Cardiac atrium fibroblast (primary cell): ENCODE measurements around the gene ITGB2.

DNA sequence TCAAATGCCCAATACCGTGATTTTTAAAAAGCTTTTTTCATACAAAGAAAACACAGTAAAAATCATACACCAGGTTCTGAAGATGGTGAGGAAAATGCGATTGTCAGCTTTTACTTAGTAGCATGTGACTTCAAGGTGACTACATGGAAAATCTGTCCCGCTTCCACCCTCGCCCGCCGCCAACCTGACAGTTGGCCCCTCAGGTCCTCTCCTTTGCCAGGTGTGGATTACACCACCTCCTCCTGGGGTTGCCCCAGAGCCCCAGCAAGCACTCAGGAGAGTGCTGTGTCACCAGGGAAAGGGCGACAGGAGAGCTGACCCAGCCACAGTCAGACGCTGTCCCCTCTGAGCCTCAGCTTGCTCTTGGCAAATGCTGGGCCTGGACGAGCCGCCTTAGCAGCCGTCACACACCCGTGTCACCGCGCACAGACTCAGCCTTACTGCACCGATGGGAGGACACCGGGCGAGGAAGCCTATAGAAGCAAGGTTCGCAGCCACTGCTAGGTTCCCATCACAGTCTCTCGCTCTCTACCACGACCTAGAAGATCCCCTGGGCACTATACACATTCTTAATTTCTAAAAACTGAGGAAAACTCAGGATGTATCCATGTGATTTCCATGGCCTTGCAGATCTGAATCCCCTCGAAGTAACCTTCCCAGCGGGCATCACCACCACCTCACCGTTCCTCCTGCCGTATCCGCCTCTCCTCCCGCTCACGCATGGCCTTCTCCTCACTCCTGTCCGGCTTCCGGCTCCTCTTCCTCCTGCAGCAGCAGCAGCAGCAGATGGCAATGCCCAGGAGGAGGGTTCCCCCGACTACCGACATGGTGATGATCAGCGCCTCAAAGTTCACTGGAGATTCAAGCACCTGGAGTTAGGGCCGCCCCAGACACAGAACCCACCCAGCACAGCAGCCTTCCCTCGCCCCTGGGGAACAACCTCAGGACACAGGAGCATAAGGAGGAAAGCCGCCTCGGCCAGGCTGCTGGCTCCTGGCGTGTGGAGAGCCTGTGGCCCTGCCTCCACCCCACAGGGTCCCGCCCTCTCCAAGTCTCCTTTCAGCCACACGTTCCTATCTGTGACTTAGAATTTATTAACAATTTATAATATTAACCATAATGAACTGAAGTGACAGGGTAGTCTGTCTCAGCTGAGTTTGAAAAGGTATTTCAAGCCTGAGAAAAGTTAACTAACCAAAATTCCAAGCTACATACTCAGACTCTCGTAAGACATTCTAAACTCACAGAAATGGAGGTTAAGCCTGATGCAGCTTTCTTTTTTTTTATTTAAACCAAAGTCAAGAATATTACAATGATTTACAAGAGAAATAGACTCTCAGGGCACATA, 17.5 kb downstream of the PTTG1IP start:
- RAMPAGE, long total RNA: no peak

DNA sequence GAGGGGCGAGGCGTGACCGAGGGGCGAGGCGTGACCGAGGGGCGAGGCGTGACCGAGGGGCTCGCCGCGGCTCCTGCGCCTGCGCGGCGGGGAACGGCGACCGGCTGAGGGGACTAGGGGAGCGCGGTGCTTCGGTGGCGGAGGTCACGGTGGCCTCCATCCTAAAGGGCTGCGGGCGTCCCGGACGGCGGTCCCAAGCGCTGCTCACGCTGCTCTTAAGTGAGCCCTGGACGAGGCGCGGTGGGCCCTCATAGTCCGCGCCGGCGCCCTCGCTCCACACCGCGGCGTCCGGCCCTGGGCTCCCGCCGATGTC, 421 bp upstream of the PTTG1IP start:
- RAMPAGE, long total RNA: no peak

DNA sequence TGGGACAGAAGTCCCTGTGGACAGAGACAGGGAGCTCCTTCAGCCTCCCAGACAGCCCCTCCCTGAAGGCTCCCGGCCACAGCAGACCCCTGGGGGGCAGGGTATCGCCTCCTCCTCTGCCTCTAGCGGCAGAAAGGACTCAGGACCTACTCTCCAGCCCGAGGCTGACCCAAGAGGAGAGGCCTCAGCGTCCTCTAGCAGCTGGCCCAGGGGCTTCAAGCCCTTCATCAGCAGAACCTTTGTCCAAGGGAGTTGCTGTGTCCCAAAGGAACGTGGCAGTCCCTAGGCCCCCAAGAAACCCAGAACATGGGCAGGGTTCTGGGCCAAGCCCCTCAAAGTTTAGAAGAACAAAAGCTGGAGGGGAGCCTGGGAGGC, 13.5 kb downstream of the ITGB2 start:
- RAMPAGE, long total RNA: no peak

DNA sequence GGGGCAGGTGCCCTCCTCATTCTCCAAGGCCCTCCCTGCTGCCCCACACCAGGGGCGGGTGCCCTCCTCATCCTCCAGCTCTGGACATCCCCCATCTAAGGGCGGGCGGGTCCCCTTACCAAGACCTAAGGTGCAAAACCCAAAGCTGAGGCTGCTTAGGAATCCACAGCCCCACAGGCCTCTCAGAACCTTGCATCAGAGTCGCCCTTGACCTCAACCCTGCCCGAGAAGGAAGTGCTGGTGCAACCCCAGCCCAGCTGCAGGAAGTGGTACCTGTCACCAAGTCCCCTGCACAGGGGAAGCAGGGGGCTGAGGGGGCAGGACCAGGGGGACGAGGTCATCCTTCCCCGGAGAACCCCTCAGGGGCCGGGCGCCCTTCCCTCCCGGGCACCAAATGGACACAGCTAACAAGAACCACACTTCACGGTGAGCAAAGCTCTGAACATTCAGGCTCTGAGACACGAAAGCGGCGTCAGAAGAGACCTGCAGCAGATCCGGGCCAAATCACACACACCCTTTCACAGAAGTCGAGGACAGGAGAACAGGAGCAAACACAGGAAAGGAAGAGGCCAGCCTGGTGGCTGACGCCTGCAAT, 6.5 kb downstream of the ITGB2 start:
- RAMPAGE, long total RNA: no peak

- RAMPAGE, long total RNA: no peak
Measured at GRCh38 chr21:44920809-44921415, at the start of gene ITGB2. Gene ITGB2, minus strand, starts transcription at chr21:44920899.

GRCh38 chr21:44931029-44931873, 8.6 kb upstream of the SLX9 start:
- RAMPAGE, long total RNA: no peak

GRCh38 chr21:45004398-45004951, 64.6 kb downstream of the SLX9 start:
- RAMPAGE, long total RNA: no peak

DNA sequence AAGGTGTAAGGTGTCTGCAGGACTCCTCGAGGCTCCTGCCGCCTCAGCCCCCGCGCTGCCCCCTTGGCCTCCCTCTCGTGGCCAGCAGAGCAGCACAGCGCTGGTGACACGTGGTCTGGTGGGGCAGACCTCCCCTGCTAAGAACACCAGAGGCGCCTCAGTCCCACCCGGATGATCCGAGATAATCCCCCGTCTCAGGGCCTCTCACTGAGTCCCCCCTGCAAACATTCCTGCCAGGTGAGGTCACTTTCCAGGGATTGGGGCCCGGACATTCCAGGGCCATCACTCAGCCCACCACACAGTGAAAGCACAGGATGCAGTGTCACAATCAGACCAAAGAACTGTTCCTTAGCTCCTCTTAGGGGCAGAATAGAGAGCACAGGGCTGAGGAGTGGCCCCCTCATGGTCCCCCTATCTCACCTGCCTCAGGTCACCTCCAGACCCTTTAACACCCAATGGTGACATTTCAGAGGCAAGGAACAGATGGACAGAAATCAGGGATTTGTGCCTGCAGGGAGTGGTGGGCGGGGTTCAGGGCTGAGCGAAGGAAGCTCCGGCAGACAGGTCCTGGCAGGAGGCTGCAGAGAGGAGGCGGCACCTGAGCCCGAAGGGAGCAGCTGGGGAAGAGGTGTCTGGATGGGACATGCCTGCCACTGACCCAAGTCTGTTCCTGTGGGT, 62.0 kb upstream of the ADARB1 start:
- RAMPAGE, long total RNA: no peak

DNA sequence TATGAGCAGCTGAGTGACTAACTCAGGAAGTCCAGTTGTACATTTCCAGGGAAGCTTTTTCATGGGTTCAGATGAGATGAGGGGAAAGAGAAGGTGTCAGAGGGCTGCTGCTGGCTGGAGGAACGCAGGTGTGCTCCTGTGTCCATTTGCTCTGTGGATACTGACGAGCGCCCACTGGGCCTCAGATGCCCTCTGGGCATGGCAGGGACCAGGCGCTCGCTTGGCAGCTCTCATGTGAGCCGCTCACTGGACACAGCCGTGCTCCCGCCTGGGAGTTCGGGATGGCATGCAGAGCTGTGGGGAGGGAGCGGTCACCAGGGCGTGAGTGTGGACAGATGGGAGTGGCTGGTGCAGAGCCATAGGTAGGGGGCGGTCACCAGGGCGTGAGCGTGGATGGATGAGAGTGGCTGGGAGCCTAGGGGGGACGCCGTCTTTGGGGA, 55.0 kb downstream of the ADARB1 start:
- RAMPAGE, long total RNA: no peak

GRCh38 chr21:45175447-45176553, 101.4 kb downstream of the ADARB1 start:
- RAMPAGE, long total RNA: no peak

- RAMPAGE, long total RNA: no peak
Measured at GRCh38 chr21:45209144-45209398, 78.6 kb downstream of the POFUT2 start.

DNA sequence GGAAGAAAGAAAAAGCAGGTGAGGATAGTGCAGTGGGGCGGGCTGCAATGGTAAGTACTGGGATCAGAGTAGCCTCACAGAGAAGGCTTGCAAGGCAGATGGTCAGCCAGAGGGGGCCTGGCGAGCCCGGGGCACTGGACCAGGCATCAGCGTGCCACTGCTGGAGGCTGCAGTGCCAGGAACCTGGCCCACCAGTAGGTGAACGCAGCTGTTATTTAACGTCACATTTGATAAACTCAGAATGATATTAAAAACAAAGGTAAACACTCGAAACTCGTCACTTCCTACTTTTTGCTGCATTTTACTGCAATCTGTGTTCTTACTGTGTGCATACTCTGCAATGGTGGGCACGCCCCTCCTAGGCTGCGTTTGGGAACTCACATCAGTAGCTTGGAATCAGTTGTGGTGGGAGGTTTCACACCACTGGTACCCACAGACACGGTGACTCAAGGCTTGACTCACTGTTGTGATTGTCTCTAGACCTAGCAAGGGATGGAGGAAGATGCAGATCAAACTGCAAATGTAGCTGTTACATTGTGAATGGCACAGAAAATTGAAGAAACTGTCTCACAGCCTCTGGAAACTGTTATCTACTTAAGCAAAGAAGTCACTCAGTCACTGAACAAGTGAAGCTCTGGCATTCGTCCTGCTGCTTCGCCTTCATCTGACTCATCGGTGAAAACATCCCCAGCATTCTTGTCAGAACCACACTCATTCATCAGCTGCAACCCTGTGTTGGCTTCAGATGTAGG, 59.7 kb downstream of the POFUT2 start:
- RAMPAGE, long total RNA: no peak

GRCh38 chr21:45265785-45266511, 21.7 kb downstream of the POFUT2 start:
- RAMPAGE, long total RNA: no peak

- RAMPAGE, long total RNA: no peak
Measured at GRCh38 chr21:45295706-45296401, 8.2 kb upstream of the POFUT2 start.

GRCh38 chr21:45302008-45303062, 14.6 kb upstream of the POFUT2 start:
- RAMPAGE, long total RNA: no peak

DNA sequence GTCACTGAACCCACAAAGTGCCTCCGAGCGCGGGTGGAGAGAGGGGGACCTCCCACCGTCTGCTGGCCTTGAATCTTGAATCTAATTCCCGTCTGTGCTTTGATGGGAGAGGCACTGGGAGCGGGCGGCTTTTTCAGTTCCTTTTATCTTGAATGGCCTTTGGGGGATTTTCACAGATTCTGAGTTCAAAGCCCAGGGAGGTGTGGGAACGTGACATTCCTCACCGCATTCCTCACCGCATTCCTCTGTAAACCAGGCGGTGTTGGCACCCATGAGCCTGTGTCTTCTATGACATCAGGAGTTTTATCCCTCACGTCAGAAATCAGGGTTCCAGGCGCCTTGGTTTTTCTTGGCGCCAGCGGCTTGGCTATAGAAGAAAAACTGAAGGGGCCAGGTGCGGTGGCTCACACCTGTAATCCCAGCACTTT, 39.2 kb upstream of the COL18A1 start:
- RAMPAGE, long total RNA: no peak

DNA sequence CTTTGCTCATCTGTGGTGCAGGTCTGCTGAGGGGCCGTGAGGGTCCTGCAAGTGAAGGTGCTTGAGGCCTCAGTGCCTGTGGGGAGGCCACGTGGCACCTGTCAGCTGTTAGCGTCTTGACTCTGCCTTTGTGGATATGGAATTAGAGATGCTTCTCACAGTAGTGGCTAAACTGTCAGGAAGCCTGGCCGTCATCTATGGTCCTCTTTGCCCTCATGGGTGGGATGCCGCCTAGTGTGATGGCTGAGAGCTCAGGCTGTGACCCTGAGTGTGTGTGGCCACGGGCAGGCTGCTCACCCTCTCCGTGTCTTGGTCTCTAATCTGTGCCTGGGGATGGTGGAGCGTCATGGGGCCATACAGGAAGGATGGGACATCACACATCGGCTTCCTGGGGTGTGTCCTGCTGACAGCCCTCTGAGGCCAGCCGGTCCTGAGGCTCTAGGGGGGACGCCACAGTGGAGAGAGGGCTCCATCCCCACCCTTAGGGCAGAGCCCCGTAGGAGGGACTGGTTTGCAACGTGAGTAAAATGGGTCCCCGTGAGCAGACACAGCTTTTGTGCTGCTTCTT, 7.8 kb downstream of the COL18A1 start:
- RAMPAGE, long total RNA: no peak

- RAMPAGE, long total RNA: no peak
Measured at GRCh38 chr21:45436924-45438357, 32.5 kb downstream of the COL18A1 start.

DNA sequence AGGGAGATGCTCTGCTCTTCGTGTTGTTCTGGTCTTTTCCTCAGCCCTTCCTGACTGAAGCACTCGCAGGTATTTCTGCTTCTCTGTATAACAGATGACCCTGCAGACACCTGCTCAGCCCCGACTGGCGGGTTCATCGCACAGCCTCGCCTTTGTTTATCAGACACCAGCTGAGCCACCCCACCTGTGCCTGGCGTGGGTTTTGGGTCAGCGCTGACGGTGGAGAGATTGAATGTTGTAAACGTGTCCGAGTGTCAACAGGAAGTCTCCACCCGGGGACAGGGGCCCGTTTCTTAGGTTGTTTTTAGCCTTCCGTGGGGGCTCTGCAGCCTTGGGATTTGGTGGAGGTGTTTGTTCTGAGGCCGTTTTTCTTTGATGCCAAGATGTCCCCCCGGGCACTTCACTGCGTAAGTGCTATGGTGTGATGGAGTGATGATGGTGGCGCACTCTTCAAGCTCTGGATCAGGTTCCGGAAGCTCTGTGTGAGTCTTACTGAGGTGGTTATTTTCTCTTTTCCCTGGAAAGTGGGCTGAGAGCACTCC, 60.2 kb downstream of the COL18A1 start:
- RAMPAGE, long total RNA: no peak

DNA sequence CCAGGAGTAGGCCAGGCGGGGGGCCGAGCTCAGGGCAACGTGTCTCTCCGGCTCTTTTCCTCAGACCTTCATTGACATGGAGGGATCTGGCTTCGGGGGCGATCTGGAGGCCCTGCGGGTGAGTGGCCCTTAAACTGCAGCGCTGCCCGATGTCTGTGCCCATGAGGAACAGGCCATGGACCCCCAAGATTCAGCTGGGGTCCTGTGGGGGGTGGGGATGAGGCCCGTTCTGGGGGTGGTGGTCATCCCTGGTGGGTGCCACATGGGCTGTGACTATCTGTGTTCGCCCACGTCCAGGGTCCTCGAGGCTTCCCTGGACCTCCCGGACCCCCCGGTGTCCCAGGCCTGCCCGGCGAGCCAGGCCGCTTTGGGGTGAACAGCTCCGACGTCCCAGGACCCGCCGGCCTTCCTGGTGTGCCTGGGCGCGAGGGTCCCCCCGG, 61.8 kb downstream of the SLC19A1 start:
- RAMPAGE, long total RNA: no peak